RPMI7951 (cell line): ENCODE measurements around the gene RIMBP2.

DNA sequence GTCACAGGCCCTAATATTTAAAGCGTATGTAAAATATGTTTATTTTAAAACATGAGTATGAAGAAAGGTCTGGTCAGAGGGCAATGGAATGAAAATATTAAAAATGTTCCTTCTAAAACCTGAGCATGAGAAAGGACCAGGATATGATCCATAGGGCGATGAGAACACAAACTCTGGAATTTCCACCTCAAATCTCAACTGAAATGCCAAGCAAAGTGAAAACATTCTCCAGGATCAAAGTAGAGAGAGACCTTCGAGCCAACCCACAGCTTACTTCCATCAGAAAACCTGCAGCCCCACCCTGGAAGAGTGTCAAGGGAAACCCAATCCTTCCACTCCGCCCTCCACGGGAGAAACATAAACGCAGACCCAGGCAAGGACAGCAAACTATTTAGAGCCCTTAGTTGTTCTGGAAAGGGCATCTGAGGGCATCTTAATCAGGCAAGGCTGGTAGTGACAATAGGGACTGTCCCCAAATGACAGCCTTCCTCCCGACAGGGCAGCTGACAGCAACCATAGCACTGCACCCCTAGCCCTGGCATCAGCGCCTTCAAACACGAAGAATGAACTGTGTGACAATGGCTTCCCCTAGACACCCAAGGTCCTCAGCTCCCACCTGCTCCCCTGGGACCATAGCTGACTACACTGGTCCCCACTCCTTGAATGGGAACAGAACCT, 21.8 kb downstream of the SLC15A4 start:
- RAMPAGE, long total RNA: no peak

- RAMPAGE, long total RNA: no peak
Observed at GRCh38 chr12:128861320-128861777, 8.1 kb downstream of the GLT1D1 start.

GRCh38 chr12:128863996-128864587, 10.8 kb downstream of the GLT1D1 start:
- RAMPAGE, long total RNA: no peak

DNA sequence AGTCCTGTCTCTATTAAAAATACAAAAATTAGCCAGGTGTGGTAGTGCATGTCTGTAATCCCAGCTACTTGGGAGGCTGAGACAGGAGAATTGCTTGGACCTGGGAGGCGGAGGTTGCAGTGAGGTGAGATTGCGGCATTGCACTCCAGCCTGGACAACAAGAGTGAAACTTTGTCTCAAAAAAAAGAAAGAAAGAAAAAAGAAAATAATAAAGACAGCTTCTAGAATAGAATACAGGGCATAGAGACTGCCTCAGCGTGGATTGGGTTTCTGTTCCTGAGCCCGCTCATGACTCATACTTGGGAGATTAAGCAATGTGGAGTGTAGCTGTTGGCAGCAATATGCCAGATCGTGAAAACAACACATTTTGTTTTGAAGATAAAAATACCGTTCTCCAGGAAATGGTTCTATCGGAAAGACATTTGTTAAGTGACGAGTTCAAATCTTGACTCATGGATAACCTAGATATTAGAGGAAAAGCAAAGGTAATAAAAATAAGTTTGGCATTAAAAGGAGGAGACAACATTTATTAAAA, 67.2 kb downstream of the GLT1D1 start:
- RAMPAGE, long total RNA: no peak

DNA sequence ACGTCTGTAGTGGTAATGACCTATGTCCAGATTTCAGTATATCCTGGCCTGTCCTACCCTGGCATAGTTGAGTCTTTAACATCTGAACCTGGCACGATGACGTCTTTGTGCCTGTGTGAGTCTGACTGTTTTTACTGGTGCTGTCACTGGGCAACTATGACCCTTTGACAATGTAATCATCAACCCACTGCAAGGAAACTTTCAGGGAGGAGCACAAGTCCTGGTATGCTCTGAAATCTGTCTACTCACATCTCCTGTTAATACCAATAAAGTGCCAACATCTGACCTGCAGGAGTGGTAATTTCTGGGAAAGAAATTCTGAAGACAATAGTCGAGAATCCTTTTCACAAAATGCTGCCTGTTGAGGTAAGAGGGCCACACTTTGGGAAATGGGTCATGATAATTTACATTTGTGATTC, 524.3 kb downstream of the TMEM132D start:
- RAMPAGE, long total RNA: no peak

GRCh38 chr12:129381775-129382084, 522.1 kb downstream of the TMEM132D start:
- RAMPAGE, long total RNA: no peak

DNA sequence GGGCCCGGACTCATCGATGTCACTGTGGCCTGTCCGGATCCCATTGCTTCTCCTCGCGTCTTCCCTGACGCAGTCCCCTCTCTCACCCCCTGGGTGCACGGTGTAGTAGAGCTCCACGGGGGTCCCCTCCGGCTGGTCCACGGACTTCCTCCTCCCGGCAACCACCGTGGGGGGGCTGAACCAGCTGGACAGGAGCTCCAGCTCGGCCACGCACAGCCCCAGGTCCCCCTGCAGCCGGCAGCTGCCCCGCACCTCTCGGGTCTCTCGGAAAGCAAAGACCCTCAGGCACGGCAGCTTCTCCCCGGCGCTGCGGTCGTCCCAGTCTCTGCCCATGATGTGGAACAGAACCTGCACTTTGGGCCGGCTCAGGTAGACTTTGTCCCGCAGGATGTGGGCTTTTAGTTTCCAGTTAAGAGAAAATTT, 203.8 kb downstream of the TMEM132D start:
- RAMPAGE, long total RNA: no peak

DNA sequence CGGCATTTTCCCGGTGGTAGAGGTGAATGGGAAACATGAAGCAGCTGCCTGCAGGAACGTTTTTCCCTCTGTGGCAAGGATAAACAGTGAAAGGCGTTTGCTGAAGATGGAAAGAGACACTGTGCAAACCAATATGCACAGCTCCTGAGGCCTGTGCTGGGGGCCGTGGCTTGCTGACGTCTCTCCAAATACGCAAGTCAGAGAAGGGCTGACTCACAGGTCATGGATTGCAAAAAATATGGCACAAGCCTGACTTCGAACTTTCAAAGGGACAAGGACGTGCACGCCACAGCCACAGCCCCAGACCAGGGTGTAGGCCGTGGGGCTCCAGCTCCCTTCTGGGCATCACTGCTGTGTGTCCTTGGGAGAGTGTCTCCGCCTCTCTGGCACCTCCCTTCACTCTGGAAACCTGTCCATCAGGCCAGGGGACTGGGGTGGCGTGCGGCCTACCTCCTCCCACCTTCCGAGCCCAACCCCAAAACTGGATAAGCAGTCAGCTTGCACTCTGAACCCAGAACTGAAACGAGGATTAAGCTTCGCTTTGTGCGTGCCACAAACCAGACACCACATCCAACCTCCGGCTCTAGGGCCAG, 22.2 kb upstream of the FZD10 start:
- RAMPAGE, long total RNA: no peak

DNA sequence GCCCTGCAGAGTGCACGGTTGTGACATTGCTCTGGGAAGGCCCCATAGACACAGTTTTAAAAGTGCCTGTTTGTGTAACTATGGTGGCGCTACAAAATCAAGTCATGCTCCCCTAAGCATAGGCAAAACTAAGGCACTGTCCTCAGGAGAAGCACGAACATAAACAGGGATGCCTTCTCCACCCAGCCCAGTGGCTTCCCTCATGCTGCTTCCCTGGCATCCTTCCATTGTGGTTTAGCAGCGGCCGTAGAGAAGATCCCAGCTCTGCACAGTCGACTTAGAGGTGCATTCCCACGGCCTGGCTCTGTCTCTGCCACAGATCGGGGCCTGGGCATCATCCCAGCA, 70.5 kb downstream of the PIWIL1 start:
- RAMPAGE, long total RNA: no peak

DNA sequence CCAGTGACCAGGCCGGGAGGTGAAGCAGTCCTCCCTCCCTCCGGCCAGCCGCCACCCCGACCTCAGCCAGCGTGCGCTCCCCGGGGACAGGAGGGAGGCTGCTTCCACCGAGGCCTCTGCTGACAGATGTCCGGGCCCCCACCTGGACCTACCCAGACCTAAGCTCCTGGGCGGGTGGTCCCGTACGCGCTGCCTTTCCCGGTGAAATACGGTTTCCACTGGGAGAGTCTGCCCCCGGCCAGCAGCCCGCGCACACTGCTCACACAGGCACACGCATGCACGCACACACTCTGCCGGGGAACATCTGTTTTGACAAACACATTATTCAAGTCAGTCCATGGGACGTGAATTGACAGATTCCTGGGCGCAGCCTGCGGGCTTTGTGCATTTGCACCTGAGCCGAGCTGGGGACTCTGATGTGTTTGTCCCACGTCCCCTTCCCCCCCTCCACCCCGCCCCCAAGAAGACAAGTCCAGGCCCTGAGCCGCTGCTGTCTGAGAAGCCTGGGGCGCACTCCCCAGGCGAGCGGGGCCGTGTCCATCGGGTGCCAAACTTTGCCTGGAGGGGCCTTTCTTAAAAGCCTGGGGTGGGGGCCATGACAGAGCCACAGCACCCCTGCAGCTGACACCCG, 667 bp downstream of the RIMBP2 start:
- RAMPAGE, long total RNA: no peak

DNA sequence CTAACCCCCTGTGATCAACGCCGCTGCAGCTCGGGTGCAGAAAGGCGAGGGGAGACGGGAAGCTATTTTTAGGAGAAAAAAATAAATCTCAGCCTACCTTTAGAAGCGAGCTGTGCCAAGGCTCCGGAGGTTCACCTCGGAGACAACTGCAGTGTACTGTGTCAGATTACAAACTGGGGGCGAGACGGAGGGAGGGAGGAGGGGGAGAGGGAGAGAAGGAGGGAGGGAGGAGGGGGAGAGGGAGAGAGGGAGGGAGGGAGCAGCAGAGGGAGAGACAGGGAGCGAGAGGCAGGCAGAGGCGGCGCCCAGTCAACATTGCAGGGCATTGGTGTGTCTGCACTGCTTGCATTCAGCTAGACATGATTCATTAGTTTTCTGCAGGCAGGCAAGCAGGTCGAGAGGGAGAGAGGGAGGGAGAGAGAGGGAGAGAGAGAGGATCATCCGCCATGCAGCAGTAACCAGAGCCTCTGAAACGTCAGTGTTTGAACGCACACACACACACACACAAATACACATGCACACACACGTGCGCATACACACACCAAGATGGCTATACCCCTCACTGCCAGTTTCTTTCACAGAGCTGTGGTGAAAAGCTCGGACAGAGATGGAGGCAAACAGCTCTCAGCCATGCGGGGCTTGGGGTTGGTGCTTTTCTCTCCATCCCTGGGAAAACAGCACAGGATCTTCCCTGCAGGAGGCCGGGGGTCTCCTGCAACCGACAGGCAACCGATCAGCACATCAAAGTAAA, at the start of gene RIMBP2:
Gene RIMBP2, minus strand, starts transcription at position 175 of the 751 bp plus-strand sequence.
- RAMPAGE, long total RNA: no peak

GRCh38 chr12:130717087-130717557, 1.0 kb upstream of the RIMBP2 start:
- RAMPAGE, long total RNA: no peak

- RAMPAGE, long total RNA: no peak
Observed at GRCh38 chr12:130916117-130916529, 37.6 kb upstream of the ADGRD1 start.

DNA sequence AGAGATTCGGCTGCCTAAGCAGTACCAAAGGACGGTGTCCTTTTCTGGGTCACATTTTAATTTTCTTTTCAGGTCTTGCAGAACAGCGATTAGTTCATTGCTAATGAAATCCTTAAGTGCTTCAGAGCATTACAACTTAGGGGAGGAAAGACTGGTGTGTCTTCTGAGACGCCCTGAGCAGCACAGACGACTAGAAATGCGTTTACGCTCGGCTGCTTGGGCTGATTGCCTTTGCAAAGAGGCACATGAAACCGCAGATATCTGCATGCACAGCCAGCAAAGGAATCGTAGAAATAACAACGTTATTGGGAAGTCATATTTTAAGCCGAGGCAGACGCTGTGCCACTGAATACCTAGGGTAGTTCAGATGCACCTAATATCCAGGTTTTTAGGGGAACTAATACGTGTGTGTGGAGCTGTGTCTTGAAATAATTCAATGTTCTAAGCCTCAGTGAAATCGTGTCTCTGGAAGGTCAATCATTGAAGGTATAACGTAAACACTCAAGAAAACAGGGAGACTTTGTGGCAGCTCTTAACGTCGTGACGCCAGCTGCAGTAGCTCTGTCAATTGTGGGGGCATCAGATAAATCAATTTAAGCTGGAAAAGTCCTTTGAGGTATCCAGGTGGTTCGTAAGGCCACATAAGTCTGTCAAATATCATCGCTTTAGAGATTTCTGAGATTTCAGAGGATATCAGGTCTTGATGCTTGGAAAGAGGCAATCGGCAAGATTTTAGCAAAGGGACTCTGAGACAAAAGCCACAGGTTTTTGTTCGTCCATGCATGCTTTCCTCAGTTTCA, 36.9 kb upstream of the ADGRD1 start:
- RAMPAGE, long total RNA: no peak

GRCh38 chr12:130952452-130953074, 1.1 kb upstream of the ADGRD1 start:
- RAMPAGE, long total RNA: no peak

DNA sequence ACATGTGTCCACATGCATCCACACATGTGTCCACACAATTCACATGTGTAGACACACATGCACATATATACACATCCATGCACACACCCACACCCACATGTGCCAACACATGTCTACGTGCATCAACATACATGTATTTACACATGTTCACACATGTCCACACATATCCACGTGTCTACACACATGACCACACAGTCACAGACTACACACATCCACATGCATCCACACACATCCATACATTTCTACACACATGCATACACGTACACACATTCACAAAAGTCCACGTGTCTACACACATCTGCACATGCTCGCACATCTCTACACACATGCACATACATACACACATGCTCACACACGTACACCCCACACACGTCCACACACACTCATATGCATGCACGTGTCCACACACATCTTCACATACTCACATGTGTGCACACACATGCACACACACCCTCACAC, 3.4 kb downstream of the ADGRD1 start:
- RAMPAGE, long total RNA: no peak

GRCh38 chr12:131068947-131069357, 115.2 kb downstream of the ADGRD1 start:
- RAMPAGE, long total RNA: no peak

DNA sequence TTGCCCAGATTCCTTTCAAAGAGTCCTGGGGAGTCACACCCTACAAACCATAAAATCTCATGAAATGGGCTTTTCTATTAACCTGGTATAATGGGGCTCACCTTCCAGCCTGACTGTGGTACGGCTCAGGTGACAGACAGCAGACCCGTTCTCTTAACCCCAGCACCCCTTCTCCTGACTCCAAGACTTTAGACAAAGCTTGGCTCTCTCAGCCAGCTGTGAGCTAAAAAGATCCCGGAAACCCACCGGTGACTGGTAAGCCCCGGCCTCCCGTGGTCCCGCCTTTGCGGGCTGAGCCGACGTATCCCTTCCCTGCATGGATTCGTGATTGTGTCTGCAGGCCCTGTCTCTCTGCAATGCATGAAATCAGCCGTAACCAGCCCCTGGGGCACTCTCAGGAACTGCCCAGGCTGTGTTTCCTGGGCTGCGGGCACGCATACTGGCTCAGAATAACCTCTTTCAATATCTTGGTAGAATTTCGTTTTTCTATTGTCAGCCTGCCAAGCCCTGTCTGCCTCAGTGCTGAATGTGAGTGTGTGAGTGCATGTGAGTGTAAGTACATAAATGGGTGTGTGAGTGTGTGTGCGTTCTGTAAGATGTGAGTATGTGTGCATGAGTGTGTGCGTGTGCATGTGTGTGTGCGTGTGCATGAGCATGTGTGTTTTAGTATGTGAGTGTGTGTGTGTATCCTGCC, 268.5 kb downstream of the ADGRD1 start:
- RAMPAGE, long total RNA: no peak

GRCh38 chr12:131607418-131607825, 103.5 kb upstream of the SFSWAP start:
- RAMPAGE, long total RNA: no peak

DNA sequence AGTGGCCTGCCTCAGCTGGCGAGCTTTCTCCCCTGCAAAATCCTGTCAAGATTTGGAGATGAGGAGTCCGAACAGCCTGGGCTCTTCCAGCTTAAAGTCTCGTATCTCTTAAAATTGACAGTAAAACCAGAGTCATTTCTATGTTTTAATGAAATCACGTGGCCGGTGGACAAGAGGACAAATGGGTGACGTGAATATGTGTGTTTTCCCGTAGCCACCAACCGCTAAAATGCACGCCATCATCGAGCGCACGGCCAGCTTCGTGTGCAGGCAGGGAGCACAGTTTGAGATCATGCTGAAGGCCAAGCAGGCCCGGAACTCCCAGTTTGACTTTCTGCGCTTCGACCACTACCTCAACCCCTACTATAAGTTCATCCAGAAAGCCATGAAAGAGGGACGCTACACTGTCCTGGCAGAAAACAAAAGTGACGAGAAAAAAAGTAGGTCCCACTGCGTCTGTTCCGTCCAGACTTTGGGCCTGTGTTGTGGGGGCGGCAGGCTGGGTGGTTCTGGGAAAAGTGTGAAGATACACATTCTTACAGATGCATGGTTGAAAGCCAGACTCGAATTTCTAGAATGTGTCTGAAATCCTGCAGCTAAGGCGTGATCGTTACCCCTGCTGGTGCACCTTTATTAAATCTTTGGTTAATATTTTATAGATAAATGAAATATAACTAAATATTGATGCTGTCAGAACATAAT, 14.5 kb downstream of the SFSWAP start:
- RAMPAGE, long total RNA: no peak